Hair follicle dermal papilla cell (primary cell): ENCODE measurements around a stretch of chr7.

DNA sequence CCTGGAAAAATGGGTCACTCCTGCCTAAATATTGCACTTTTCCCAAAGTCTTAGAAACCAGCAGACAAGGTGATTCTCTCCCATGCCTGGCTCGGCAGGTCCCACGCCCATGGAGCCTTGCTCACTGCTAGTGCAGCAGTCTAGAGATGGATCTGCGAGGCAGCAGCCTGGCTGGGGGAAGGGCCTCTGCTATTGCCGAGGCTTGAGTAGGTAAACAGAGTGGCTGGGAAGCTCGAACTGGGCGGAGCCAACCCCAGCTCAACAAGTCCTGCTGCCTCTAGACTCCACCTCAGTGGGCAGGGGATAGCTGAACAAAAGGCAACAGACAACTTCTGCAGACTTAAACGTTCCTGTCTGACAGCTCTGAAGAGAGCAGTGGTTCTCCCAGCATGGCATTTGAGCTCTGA, 134.8 kb downstream of the STK31 start:
- CAGE, long polyA plus RNA = no peak

GRCh38 chr7:24572937-24573073, 447 bp upstream of the PALS2 start:
- CAGE, long polyA plus RNA = no peak

- CAGE, long polyA plus RNA = no peak
These were observed 23.9 kb downstream of the PALS2 start for GRCh38 chr7:24596770-24597946.

DNA sequence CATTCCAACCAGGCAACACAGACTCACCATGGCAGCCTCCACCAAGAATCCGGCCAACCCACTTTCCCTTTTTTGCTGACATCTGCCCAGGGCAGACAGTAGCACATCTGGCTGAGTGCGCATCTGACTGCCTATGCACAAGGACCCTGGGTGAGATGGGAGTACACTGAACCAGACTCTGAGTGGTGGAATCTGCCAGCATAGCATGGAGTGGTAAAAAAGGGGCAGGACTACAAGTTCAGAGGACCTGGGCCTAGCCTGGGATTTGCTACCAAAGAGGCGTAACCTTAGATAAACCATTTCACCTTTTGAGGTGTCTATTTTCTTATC, 16.6 kb downstream of the OSBPL3 start:
- CAGE, long polyA plus RNA = no peak

DNA sequence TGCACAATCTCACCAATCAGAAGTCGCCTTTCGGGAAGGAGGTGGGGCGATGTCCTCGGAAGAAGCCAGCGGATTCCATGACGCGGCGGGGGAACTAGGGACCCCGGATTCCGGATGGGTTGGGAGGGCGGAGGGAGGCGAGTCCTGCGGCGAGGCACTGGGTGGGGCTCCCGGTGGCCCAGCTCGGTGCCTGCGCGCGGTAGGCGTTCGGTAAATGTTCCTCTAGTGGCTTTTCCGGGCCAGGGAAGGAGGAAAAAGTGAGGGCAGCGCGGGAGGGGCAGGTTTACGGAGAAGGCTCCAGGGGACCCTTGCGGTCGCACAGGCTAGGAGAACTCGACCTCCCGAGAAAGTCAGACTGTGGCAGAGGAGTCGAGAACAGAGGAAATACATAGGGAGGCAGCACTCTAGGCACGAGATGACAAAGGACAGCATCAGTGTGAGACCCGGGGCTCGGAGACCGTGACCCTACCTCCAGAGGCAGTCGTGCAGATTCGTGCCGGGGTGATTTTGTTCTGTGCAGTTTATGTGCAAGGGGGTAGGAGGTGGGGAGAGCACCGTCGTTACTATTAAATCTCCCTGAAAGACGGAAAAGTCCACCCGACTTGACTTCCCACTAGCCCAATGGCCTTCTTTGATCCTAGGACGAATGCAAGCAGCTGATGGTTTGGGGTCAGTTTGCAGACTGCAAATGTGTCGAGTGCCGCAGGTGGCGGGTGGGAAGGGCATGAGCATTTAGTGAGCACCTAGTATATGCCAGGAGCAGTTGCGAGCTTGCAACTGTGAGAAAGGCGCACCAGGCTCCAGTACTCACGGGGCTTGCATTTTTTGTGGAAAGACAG, 534 bp upstream of the OSBPL3 start:
- CAGE, long polyA plus RNA = no peak

GRCh38 chr7:25282127-25282475, 53.8 kb upstream of the NPVF start:
- CAGE, long polyA plus RNA = no peak

- CAGE, long polyA plus RNA = no peak
These were observed 86.5 kb upstream of the NPVF start for GRCh38 chr7:25314636-25315244.

GRCh38 chr7:25429620-25430004, 201.3 kb upstream of the NPVF start:
- CAGE, long polyA plus RNA = no peak

GRCh38 chr7:25495259-25495678, 267.0 kb upstream of the NPVF start:
- CAGE, long polyA plus RNA = no peak

DNA sequence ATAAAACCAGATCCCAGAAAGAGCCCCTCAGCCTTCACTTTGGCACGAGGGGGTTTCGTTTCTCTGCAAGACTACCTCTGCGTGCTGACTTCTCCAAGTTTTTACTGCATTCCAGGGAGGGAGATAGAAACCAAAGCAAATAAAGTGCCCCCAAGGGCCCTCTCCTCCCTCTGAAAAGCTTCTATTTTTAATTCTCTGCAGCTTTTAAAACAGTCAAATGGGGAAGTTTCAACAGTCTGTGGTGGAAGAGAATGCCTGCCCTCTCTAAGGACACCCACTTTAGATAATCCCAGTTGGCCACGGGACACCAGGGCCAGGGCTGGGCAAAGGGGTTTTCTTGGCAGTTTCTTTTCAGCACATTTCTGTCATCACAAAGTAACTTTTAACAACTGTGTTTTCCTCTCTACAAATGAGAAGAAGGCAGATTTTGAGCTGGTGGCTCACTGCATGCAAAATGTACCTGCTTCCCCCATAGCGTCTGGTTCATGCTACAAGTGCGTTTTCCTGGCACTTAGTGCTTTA, 386.8 kb upstream of the NPVF start:
- CAGE, long polyA plus RNA = no peak

GRCh38 chr7:25620044-25620889, 392.0 kb upstream of the NPVF start:
- CAGE, long polyA plus RNA = no peak

GRCh38 chr7:25947612-25948838, 204.0 kb upstream of the NFE2L3 start:
- CAGE, long polyA plus RNA = no peak

DNA sequence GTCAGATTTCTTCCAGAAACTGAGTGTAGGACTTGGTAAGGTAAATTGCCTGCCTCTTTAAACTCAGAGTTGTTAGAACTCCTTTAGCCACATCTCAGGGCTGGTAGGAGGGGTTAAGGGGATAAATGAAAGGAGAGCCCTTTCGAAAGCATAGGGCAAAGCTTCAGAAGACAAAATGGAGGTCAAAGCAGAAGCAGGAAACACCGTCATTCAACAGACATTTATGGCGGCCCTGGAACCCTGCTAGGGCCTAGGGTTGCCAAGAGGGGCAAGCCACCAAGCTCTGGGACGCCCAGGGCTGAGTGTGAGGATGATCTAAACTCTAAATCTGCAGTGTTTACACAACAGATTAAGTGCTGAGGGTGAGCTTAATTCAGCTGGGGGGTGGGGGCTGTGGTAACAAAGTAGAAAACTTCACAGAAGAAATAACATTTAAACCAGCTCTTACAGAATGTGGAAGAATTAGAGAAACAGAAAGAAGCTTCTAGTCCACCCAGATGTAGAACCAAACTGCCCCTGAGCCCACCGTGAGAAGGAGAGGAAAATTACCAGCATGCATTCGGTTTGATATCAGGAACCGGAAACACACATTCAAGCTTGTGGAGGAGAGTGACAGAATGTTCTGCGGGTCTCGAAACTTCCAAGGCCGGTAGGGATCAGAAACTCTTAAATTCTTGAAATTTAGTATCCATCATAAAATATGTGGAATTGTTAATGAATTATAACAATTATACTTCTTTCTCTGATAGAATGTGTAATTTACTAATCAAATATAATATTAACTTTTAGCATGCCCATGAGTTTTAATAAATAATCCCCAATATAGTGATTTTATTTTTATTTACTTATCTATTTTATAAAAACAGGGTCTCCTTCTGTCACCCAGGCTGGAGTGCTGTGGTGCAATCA, 78.8 kb upstream of the NFE2L3 start:
- CAGE, long polyA plus RNA = no peak

- CAGE, long polyA plus RNA = no peak
These were observed 1.2 kb downstream of the NFE2L3 start for GRCh38 chr7:26153268-26153481.

GRCh38 chr7:26190470-26190962, 10.0 kb downstream of the HNRNPA2B1 start:
- CAGE, long polyA plus RNA = no peak

GRCh38 chr7:26197289-26198075, 3.1 kb downstream of the HNRNPA2B1 start:
- CAGE, long polyA plus RNA = no peak

DNA sequence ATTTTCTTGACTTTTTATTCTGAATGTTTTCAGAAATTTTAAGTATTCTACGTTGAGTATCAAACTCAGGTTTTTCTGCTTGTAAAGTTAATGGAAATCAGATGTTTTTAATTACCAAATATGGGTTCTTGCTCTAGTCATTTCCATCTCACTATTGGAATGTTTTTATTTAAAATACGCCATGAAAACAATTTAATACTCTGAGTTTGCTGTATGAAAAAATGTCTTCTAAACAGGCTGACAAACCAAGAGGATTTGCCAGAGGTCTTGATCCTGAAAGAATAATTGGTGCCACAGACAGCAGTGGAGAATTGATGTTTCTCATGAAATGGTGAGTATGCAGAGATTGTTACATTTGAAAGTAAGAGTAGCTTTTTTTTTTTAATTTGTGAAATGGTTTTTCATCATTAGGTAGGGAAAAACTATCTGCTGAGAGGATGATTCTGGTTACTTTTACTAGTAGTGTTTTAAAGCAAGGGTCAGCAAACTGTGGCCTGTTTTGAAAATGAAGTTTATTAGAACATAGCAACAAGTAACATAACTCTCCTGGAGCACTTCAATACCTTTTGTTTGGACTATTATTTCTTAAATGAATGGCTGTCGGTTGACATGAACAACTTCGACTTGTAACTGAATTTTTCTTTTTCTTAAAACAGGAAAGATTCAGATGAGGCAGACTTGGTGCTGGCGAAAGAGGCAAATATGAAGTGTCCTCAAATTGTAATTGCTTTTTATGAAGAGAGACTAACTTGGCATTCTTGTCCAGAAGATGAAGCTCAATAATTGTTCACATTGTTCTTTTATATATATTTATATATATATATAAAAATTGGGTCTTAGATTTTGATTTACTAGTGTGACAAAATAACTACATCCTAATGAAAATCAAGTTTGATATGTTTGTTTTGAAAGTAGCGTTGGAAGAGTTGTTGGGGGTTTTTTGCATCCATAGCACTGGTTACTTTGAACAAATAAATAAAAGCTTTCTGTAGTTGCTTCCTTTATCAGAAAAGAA, 10.2 kb downstream of the CBX3 start:
- CAGE, long polyA plus RNA = no peak

DNA sequence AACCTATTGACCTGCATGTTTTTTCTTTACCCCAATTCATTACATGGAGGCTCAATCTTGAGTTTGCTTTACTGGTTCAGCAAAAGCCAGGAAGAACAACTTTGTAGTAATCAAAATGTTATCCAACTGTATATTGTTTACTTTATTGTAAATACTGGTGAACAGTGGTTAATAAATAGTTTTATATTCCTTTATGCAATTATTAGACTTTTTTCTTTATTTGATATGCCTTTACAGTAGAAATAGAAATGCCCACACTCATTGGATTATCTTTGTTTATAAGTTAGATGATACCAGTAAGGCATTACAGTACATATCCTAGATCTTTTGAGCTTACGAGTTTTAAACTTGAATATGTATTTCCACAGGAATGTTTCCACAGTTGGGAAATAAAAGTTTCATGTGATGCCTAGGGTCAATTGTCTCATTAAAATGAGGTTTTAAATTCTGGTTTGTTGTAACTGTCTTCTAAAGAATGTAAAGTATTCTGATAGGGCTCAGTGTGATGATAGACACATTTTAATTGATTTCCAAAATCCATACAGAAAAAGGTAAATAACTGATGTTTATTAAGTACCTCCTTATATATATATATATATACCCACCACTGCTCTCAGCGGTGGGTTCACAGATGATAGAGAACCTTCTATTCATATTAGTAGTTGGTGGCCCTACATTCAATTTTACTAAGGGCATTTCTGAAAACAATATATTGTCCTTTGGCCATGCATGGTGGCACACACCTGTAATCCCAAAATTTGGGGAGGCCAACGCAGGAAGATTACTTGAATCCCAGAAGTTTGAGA, 11.8 kb downstream of the CBX3 start:
- CAGE, long polyA plus RNA = no peak

GRCh38 chr7:26334096-26334562, 42.5 kb downstream of the SNX10 start:
- CAGE, long polyA plus RNA = no peak

DNA sequence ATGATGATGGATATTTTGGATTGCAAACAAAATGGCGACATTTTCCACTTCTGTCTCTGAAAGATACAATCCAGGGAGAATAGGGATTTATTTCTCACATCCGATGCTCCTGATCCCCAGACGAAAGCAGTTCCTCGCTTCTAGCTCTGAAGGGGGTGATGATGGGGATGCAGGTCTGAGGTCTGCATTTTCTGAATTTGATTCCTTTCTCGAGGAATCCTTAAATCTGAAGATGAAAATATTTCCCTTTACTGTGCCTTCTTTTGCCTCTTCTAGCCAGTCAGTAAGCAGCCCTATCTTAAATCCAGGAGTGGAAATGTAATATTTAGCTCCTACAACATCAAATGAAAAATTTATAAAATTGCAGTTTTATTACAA, 3.4 kb upstream of the HOXA2 start:
- CAGE, long polyA plus RNA = no peak